Parietal lobe (tissue), 2 donors: ENCODE measurements around the genes MEF2A, CERS3 and CHSY1.

DNA sequence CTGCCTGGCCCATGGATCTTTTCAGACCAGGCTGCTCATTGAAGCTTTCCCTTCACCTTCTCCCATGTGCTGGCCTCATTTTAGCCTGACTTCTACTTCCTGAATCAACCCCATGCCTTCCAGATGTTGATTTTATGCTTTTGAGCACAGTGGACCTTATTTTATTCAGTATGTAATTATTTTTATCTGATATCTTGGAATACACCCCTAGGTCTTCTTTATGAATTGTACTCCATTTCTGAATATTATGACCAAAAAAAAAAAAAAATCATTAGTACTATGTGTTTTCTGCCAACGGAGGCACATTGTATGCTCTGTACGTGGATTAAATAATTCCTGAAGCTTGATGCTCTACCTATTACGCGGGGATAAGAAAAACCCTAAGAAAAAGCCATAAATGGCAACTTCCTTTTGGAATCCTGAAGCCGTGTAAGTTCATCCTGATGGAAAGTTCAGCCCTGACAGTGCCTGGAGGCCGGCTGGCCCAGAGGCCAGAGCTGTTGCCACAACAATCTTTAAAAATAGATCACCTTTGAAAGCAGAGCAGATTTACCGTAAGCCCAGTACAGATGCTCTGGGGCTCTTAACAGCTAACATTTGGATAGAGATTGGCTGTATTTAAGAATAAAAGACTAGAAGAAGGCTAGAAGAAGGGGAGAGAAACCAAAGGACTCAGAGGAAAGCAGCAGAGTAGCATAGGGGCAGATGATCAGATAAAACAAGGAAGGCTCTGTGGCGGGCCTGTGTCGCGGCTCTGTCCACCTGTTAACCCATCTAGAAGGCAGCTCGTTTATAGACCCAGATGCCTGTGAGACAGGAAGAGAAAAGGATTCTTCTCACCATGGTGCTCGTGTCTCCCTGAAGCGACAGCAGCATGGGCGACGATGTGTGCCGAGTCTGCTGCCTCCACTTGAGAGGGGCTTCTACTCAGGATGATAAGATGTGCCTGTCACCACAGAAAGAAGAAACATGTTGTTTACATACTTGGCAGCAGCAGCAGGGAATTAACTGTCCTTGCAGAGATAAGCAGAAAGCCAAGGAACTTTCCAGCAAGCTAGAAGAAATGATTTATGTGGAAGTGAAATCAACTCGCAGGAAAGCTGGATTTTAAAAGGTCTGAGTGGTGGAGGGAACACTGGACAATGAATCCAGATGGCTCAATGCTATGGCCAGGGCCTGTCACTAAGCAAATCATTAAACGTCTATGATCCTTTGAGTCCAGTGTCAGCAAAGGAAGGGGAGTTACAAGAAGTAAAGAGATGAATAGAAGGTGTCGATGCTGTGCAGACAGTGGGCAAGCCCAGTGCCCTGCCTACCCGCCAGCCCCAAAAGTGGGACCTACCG, 69.8 kb downstream of the SYNM start:
- RAMPAGE, long total RNA = no peak

GRCh38 chr15:99438236-99438492, 127.6 kb upstream of the MEF2A start:
- RAMPAGE, long total RNA = no peak

- RAMPAGE, long total RNA = no peak
These were observed 19.1 kb upstream of the MEF2A start for GRCh38 chr15:99546713-99547144.

DNA sequence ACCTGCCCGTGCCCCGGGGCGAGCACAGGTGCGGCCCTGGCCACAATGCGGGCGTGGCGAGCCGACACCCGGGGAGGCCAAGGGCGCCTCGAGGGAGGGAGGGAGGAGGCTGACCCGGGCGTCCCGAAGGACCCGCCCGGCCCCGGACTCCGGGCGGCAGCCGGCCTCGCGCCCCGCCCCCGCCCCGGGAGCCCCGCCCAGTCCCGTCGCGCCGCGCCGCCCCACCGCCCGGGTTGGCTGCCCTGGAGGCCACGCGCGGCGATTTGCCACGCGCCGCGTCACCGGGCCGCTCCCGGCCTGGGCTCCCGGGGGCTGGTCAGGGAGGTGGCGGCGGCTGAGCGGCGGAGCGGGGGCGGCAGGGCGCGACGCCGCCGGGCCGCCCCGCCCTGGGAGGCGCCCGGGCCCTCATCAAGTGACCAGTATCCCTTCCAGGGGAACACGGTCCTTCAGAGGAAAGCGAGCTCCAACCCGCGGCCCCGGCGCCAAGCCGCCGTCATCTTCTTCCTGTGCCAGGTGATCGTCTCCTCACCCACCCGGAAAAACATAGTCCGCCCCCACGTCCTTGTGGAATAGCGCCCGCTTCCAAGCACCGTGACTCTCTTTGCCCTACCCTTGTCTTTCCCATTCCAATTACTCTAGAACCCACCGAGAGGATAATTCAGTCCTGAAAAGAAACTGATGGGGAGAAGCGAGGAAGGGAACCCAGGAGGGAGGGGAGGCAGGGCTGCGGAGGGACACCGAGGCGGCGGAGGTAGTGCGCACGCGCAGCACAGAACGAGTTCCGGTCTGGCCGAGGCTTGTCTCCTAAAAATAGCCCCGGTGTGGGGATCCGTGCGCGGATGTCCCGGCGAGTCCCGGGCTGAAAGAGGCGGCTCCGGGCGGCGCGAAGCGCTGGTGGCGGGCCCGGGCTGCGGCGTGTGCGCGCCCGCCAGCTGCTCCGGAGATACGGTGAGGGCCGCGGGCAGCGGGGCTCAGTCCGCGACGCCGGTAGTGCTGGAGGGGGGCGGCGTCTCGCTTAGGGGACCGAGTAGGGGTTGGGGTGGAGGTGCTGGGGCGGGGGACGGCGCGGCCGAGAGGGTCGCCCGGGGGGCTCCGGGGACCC, at the start of gene MEF2A:
Gene MEF2A (plus strand): TSS at position 828 of the 1,102 bp plus-strand sequence.
- RAMPAGE, long total RNA = start-site peak on the plus strand centred at position 831 of the sequence, 122 bp wide, 3,344 and 382 reads in 2 replicates

DNA sequence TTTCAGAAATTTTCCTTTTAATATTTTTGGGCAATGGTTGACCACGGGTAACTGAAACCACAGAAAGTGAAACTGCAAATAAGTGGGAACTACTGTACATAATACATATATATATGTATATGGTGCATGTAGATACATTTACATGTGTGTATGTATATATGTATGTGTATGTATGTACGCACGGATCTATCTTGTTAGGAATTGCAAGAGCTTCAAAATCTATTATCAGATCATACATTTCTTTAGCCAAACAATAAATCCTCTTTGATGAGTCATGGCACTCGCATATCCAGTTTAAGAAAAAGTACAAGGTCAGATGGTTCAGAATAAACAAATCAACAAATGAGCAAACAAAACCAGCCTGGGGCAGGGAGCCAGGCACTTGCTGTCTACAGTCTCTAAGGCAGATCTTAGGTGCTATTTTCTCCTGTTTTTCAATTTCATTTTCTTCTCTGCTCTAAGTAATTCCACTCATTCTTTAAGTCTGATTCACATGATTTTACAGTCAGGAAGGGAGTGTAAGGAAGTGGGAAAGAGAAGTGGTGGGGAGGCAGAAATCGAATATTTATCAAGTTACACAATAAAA, 298.9 kb downstream of the ADAMTS17 start:
- RAMPAGE, long total RNA = no peak

DNA sequence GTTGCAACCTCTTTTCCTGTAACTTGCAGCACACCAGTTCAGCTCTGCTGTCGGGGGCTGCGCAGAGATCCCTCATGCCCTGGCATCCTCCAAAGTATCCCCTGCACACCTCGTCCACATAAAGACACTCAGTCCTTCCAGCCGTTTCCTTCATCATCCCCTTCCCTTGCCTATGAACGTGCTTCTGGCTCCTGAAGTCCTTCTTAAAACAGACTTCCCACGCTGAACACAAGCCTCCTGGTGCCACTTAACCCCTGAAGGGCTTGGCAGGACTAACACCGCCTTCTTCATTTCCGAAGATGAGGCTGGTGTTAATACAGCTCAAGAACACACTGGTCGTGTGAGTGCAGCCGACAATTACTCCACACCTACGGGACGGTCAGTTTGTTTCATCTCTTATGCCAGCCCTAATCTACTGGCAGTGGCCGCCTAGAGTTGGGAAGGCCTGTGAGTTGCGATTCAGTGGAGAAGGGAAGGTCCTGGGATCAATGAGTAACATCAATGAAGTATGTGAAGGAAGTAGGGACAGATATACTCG, 156.1 kb downstream of the ADAMTS17 start:
- RAMPAGE, long total RNA = no peak

DNA sequence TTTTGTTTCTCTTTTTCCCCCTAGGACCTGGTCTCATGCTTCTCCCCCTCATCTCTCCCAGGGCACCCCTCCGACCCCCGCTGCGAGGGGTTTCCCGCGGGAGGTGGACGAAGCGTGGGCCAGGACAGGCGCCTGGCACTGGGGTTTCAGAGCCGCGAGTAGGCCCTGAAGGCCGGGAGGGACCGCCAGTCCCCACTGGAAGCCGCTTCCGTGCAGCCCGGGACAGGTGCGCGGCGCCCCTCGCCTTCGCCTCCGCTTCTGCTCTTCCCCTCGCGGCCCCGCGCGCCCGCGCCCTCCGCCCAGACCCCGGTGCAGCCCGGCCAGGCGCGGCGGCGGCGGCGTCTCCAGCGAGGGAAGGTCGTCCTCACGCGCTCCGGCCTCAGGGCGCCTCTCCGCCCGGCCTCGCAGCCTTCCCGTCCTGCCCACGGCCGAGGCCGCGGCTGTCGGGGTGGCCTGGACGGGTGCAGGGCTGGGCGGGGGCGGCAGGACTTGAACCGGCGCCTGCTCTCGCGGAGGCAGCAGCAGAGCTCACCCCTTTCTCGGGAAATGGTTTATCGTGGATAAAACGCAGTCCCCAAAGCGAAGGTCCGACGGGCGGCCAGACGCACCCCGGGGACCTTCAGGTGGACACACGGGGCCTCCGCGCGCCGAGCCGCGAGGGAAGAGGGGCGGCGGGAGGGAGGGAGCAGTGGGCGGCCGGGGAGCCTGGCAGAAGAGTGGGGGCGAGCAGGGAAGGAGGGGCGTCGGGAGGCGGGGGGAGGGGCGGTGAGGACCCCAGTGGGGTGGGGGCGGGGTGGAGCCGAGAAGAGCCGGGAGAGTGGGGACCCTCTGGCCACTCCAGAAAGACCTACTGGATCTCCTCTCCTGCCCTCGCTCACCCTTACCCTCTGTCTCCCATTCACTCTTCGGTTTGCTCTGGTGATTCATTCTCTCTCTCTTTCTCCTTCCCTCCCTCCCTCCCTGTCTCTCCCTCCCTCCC, 31.7 kb upstream of the ADAMTS17 start:
- RAMPAGE, long total RNA = no peak

GRCh38 chr15:100464902-100465417, 63.8 kb downstream of the CERS3 start:
- RAMPAGE, long total RNA = no peak

DNA sequence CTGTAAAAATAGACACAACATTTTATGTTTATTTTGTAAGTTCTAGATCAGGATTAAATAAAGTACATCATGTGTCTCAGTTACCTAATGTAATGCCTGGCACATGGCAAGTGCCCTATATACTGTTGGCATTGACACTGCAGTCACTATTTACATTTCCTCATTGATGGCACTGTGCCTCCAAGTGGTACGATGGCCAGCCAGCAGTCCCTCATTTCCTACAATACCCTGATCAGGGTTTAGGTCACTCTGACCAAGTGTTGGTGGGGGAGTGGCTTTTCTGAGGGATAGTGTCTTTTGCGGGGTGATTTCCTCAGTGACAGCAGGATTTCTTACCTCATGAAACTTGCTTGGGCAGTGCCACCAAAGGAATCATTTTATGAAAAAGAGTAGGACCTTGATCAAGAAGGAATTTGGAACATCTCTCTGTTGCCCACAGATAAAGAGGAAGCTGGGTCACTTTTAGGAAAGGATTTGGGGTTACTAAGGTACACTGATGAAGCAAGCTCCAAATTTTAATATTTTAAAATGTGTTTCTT, 11.5 kb downstream of the CERS3 start:
- RAMPAGE, long total RNA = no peak

DNA sequence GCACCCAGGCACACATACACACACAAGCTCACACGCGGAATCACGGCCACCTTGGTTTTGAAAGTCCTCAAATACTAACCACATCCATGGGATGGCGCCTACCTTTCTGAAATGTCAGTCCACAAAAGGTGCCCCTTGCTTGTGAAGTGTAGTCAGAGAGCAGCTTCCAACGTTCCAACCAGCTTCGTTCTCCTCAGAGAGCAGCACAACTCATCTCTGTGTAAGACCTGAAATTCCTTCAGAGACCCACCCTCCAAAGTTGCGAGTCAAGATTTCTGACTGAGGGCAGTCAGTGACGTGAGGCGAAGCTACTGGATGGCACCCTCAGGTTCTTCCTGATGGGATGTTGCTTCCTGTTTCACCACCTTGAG, at the start of gene CERS3:
Gene CERS3 (minus strand): TSS at position 240 of the 371 bp plus-strand sequence.
- RAMPAGE, long total RNA = no peak

DNA sequence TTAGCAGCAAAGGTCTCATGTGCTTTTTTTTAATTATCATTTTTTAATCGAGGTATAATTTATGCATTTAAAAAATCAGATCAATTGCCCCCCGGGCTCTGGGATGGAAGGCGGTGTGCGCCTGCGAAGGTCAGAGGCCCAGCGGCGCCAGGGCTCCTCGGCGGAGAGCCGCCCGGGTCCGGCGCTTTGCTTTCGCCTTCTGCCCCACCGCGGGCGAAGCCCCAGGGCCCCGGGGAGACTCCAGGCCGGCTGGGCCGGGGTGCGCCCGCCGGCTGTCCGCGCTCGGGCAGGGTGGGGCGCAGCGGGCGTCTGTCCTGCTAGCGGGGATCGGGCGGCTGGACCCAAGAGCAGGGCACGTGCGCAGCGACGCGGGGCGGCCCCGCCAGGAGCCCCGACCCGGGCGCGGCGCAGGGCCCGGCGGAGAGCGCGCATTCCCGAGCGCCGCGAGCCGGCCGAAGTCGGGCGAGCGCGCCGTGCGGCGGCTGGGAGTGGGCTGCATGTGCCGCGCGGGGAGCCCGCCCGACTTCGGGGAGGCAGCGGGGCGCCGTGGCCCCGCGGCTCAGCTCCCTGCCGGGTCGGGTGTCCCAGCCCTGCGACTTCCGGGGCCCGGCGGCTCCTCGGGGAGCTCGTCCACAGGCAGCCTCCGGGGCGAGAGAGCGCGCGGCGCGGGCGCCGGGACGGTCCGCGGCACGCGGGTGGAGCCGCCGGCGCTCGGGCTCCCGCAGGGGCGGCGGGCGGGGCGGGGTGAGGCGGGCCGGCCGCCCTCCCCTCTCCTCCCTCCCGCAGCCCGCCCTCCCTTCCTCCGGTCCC, 480 bp upstream of the ALDH1A3 start:
- RAMPAGE, long total RNA = no peak

DNA sequence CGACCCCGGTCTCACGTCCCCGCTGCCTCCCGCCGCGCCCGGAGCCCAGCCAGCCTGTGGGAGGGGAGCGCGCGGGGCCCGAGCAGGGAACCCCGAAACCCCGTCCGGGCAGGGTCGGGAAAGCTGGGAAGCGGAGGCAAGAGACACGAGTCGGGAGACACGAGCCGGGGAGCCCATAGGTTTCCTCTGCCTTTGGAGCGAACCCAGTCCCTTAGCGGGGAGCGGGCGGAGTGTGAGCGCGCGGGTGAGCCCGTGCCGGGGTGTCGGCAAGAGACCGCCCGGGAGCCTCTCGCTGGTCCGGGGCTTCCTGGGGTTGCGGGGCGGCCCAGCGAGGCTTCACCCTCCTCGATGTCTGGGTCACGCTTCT, 483 bp downstream of the LRRK1 start:
- RAMPAGE, long total RNA = no peak

DNA sequence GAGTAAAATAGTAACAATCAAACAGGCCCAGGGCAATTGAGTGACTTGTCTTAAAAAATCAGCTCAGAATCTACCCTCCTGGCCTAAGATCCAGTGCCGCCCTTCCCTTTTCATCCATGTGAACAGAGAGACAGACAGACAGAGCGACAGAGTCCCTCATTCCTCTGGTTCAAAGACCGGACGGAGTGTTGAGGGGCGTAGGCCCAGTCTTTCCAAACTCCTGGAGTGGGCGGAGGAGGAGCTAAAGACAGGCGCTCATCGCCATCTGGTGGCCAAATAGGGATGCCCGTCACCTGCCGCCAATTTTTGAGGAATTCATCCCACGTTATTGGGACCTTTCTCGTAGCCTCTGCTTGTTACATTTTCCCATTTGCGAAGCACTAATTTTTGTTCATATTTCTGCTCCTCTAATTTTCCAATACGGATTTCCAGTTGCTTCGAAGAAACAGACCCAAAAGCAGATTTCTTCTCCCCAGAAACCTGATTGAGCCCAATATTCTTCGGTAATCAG, 87.8 kb downstream of the LRRK1 start:
- RAMPAGE, long total RNA = no peak

GRCh38 chr15:101068688-101069706, 149.8 kb downstream of the LRRK1 start:
- RAMPAGE, long total RNA = no peak

DNA sequence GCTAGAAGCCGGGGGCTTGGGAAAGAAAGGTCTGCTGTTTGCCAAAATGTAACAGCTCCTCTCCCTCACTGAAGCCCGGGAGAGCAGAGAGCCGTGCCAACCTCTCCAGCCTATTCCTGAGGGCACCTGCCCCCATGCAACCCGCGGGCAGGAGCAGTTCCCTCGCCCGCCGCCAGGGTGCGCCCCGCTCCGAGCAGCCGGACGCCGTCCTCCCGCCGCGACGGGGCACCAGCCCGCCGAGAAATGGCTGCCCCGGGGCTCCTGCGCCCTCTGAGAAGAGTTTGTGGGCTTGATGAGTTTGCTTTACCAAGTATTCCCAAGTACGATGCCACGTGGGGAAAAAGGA, 163.1 kb downstream of the CHSY1 start:
- RAMPAGE, long total RNA = no peak

- RAMPAGE, long total RNA = no peak
These were observed 62.0 kb downstream of the CHSY1 start for GRCh38 chr15:101189740-101190291.

DNA sequence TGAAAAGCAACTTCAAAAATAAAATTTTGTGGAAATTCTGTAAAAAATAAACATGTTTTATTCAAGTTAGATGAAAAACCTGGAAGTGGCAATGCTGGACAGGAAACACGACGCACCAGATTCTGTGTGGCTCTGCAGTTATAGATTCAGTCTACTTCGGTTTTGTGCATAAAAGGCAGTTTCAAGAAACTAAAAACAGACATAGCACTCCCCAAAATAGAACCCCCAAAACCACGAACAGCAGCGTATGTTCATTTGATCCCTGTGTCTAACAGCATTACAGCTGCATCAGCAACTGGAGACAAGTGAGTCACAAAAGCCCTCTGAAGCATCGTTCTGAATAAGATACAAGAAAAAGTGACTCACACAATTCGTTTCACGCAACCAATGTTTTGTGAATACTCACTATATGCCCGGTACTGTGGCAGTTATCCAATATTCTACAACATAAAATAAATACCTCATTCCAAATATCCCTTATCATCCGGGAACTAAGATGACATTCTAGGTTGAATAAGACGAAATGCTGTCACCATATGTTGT, 52.1 kb downstream of the CHSY1 start:
- RAMPAGE, long total RNA = no peak

DNA sequence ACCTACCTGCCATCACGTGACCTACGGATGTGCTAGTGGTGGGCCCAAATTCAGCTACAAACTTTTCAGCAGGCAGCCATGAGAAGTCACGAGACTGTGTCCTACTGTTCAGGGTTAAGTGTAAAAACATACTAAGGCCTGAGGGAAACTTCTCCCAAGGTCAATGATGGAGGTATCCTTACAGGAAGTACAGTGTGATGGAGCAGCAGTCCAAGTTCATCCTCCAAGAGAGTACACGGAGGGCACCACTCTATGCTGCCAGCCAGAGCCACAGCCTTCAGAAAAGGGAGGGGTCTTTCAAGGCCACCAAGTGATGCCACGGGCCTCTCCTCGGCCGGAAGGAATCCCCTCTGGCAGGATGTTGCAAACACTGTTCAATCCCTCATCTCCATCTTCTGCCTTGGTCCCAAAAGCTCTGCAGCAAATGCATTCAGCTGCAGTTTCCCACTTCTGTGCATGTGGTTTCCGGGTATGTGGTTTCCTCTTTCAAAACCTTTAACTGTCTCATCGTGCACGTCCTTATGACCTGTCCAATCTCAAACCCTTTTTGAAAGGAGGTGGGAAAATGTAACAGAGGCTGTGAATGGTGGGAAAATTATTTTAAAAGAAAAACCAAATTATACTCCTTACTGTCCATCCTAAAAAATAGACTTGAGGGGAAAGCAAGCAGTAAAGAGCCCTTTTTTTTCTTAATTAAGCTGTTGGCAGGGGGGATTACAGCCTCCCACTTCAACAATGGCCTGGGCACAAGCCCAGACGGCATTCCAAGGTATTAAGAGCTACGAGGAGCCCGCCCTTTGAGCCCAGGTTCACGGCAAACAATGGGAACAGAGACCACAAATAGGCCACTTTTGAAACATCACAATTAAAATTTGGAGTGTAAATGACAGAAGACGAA, 9.2 kb downstream of the CHSY1 start:
- RAMPAGE, long total RNA = no peak

- RAMPAGE, long total RNA = no peak
These were observed 5.3 kb downstream of the CHSY1 start for GRCh38 chr15:101246408-101247099.

- RAMPAGE, long total RNA = no peak
These were observed at the start of gene CHSY1 for GRCh38 chr15:101251158-101252081. CHSY1 (minus strand) TSS chr15:101252048.